Amniotic epithelial cell (primary cell): ENCODE data around the gene ACP1.

- RRBS: no CpG with 5 or more reads among the region's 77 CpGs
Observed at GRCh38 chr2:264309-265023, at the start of gene ACP1. TSS of gene ACP1 (plus strand) at chr2:264947.

GRCh38 chr2:439796-440557 is 152.1 kb upstream of the ALKAL2 start:
- RRBS: no CpG with 5 or more reads among the region's 20 CpGs

- RRBS: no CpG with 5 or more reads among the region's 24 CpGs
Observed at GRCh38 chr2:445190-445848, 157.4 kb upstream of the ALKAL2 start.

DNA sequence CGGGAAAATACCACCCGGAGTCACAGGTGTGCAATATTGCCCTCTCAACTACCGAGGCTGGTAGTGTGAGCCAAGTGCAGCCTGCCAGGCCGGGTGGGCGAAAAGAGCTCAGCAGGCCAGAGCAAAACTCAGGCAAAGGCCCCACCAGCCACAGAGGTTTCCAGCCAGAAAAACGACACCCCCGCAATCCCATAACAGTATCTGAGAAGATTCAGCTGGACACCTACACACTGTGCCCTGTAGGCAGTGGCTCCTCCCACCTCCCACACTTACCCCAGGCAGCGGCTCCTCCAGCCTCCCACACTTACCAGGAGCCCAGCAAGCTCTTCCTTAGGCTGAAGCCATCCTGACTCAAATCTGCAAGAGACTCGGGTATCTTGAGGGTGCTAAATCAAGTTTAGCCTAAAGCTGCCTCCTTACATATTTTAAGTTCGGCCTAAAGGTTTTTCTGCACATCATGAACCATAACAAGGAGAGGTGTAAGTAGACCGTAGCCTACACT is 15.6 kb upstream of the TMEM18 start:
- RRBS: 82% methylated on average over 2 of the region's 11 CpGs

DNA sequence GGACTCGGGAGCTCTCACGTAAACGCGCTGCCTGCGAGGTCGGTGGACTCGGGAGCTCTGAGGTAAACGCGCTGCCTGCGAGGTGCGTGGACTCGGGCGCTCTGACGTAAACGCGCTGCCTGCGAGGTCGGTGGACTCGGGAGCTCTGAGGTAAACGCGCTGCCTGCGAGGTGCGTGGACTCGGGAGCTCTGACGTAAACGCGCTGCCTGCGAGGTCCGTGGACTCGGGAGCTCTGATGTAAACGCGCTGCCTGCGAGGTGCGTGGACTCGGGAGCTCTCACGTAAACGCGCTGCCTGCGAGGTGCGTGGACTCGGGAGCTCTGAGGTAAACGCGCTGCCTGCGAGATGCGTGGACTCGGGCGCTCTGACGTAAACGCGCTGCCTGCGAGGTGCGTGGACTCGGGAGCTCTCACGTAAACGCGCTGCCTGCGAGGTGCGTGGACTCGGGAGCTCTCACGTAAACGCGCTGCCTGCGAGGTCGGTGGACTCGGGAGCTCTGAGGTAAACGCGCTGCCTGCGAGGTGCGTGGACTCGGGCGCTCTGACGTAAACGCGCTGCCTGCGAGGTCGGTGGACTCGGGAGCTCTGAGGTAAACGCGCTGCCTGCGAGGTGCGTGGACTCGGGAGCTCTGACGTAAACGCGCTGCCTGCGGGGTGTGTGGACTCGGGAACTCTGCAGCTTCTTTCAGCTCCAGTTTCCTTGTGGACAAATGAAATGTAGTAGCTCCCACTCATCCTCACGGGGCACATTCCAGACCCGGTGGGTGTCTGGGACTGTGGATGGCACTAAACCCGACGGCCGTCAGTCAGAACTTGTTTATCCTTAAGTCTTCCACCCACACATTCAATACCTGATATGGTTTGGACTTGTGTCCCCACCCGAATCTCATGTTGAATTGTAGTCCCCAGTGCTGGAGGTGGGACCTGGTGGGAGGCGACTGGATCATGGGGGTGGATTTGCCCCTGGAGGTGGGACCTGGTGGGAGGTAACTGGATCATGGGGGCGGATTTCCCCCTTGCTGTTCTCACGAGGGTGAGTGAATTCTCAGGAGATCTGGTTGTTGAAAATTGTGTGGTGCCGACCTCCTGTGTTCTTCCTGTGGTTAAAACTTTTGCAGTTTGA is 81.5 kb upstream of the SNTG2 start:
- RRBS: no CpG with 5 or more reads among the region's 97 CpGs

GRCh38 chr2:909484-910574 is 40.8 kb upstream of the SNTG2 start:
- RRBS: 96% methylated on average over 3 of the region's 37 CpGs

GRCh38 chr2:1136888-1137640 is 186.4 kb downstream of the SNTG2 start:
- RRBS: no CpG with 5 or more reads among the region's 14 CpGs

DNA sequence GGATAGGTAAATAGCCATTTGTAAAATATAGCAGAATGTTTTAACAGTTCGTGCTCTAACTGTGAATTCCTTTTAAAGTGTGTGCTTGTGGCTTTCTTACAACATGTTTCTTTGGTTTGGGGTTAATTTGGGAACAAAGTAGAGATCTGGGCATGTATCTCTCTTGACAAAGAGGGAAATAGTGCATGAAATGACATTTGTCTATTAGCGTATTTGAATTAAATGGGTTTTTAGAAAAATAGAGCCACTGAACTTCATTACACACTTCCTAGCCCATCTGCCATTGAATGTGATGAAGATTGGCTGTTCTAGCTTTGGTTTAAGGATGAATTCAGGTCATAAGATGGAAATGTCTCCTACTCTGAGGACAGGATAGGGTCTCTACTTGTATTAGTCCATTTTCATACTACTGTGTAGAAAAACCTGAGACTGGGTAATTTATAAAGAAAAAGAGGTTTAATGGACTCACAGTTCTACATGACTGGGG is 202.1 kb upstream of the TPO start:
- RRBS: no CpG with 5 or more reads among the region's 2 CpGs

DNA sequence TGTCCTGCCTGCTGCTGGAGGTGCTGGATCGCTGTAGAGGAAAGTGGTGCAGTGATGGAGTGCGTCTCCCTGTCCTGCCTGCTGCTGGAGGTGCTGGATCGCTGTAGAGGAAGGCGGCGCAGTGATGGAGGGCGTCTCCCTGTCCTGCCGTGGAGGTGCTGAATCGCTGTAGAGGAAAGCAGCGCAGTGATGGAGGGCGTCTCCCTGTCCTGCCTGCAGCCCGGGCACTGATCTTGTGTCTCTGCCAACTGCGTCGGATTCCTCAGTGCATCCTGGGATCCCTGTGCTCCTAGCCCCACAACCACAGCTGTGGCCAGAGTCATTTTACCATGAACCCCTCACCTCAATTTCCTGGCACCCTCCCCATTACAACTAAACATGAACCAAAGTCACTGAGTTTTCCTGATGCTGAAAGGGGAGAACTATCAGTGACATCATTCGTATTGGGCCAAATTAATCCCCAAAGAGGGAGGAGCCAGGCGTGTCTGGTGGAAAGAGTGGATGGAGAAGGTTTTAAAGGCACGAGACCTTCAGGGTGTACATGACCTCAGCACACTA is 190.0 kb upstream of the TPO start:
- RRBS: no CpG with 5 or more reads among the region's 16 CpGs

DNA sequence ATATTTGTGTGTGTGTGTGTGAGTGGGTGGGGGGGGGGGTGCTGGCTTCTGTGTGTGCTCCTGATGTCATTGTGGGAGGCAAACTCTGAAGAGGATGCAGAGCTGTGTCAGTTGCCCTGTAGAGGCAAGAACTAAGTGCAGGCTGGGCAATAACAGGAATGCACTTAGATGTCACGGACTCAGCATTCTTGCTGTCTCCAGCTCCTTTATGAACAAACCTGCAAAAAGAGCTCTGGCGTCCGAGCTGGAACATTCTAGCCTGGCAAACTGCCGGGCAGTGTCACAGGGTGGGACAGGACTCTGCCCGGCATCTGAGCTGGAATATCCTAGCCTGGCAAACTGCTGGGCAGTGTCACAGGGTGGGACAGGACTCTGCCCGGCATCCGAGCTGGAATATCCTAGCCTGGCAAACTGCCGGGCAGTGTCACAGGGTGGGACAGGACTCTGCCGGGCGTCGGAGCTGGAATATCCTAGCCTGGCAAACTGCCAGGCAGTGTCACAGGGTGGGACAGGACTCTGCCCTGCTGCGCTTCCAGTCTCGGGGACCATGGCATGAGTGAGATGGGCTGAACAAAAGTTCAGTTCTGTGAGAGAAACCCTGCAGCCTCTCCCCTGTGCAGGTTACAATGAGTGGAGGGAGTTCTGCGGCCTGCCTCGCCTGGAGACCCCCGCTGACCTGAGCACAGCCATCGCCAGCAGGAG is 80.1 kb downstream of the TPO start:
- RRBS: 56% methylated on average over 3 of the region's 17 CpGs

GRCh38 chr2:1541754-1542401 is 128.6 kb downstream of the TPO start:
- RRBS: no CpG with 5 or more reads among the region's 14 CpGs

DNA sequence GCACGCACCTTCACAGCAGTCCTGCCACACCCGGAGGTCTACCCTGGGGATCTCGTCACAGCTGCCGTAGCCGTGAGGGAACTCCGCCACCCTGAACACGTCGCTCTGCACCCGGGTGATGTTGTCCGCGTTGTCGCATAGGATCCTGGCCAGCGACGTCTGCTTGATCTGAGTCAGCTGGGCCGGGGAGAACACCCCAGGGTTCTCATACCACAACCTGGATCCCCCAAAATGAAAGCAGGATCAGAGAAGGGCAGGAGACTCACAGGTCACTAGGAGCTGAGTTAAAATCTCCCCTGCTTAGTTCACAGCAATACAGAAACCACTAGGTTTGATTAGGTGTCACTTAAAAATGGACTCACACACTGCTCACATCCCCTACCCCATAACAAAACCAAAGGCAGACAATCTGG is 100.9 kb downstream of the PXDN start:
- RRBS: 93% methylated on average over 13 of the region's 15 CpGs

DNA sequence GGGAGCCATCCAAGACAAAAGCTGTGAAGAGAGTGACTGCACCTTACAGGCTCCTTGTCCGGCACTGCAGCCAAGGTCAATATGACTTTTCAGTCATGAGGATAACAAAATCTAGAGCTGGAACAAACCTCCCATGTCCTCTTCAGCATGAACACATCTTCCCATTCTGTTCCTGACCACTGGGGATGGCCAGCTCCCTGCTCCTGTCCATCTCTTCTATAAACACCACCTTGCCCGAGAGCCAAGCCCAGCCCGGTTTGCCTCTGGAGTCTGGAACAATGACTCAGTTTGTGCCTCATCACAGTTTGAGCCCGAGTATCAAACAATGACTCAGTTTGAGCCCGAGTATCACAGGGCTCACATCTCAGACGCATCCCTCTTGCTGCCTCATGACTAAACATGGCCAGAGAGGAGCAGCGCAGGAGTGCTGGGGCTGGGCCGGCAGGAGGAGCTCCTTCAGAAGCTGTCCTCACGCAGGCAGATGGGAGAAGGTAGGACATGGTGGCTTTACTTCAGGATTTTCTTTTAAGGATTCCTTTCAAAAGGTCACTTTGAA is 68.8 kb downstream of the PXDN start:
- RRBS: no CpG with 5 or more reads among the region's 9 CpGs

GRCh38 chr2:1679270-1680622 is 64.6 kb downstream of the PXDN start:
- RRBS: no CpG with 5 or more reads among the region's 42 CpGs

DNA sequence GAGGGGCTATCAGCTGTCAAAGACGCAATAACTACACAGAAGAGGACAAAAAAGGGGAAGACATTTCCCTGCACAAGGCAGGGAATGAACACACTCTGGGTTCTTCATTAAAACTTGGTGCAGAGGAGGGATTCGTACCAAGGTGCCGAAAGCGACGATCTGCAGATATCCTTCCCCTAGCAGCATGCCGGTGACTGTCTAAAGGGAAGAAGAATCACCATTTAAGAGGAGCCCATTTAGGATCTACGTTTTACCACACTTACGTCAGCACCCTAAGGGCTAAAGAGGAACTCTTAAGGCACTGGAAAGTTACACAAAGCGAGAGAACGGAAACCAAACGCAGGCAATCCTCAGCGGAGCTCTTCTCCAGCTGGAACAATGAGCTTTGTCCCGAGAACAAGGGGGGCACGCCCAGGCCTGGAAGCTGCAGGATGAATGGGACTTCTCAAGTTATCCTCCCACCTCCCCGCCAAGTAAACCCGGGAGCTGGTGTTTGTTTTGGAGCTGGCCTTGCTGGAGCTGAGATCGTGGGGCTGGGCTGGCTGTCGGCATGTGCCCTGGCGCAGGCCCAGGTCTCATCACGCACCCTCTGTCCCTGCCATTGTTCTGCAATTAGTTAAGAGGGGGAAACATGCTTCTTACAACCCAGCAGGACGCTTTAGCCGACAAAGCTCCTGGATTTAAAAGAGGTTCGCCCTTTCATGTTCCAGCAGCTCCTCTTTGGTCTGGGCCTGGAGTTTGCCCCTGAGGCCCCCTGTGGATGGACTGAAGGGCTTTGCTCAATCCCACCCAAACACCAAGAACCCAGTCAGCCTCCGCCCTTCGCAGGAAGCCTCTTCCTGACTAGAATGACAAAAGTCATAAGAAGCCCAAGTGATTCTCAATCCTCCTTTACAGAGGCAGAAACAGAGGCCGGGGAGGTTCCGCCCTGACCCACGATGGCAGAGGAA is 36.4 kb downstream of the PXDN start:
- RRBS: no CpG with 5 or more reads among the region's 28 CpGs

DNA sequence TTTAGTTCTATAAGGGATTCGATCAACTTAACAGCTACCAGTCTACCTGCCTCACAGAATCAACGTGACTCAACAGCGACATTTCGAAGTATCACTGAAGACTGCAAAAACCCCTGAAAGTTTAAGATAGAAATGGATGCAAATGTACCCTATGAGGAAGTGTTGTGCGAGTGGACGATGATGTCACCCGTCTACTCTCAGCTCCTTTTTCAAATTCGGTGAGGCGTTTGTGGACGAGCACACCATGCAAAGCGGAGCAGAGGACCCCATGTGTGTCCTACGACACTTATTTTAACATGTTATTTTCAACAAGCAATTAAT is 2.1 kb downstream of the PXDN start:
- RRBS: no CpG with 5 or more reads among the region's 12 CpGs

DNA sequence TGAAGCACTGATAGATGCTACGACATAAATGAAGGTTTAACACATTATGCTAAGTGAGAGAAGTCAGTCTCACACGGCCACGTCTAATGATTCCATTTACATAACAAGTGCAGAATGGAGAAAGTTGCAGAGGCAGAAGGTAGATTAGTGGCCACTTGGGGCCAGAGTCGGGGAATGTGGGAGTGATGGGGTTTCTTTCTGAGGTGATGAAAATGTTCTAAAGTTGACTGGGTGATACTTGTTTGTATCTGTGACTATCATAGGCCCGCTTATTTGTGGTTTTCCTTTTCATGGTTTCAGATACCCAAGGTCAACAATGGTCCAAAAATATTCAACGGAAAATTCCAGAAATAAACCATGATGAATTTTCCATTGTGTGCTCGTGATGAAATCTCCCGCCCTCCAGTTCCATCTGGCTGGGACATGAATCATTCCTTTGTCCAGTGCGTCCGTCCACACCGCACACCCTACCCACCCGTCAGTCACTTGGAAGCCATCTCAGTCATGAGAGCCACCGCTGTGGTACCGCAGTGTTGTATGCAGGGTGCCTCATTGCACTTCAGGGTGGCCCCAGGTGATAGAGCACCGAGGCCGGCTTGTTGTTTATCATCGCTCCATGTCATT is 268.1 kb upstream of the PXDN start:
- RRBS: no CpG with 5 or more reads among the region's 17 CpGs

DNA sequence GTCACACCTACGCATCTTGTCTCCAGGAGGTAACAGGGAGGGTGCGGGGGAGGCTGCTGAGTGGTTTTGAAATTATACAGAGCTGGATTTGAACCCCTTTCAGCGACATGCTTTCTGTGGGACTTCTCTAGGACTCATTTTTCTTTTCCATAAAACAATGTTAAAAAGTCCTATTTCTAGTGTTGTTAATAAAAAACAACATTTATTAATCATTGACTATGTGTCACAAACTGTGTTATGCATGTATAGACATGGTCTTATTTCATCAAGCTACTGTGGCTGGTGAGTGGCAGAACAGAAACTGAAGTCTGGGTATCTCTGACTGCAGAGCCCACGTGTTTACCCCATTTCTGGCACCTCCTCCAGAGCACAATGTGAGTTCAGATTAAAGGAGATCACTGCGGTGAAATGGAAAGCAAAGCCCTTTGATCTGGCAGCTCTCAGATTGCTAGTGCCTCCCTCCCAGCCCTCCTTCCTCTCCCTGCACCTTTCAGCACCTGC is 315.4 kb upstream of the MYT1L start:
- RRBS: no CpG with 5 or more reads among the region's 5 CpGs

GRCh38 chr2:3300441-3301018 is 77.1 kb downstream of the EIPR1 start:
- RRBS: no CpG with 5 or more reads among the region's 11 CpGs

DNA sequence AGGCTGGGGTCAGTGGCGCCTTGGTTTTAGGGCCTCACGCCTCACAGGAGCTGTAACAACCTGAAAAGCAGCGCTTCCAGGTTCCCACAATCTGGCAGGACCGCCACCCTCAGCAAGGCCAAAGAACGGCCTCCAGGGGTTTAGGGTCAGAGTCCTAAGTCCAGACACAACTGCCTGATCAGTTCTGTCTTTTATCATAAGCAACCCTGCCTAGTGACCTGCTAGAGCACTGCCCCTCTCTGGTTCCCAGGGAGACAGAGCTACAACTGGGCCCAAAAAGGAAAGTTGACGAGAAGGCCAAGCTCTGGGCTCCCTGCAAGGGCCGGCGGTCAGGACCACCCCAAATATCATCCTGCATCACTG is 52.8 kb downstream of the EIPR1 start:
- RRBS: no CpG with 5 or more reads among the region's 8 CpGs